ENCODE measurements around the genes PPIAL4G, H2AC19, SF3B4 and VPS45.

GRCh38 chr1:147624722-147625435, 45.4 kb downstream of the ACP6 start:
- PRO-cap = no peak

DNA sequence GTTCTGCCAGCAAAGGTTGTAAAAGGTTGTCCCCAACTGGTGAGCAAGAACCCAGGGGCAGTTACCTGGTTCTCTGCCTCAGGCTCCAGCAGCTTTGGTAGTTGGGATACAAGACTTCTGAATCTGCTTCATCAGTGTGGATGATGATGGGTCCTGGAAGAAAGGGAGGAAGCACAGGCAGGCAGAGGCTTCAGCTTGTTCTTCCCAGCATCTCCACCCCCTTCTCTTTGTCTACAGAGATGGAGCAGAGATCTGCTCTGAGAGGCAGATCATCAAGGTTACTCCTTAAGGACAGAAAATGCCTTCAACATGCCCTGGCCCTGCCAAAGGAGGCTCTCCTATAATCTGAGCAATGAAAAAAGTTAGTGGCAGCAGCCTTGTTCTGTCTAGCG, 15.2 kb downstream of the ACP6 start:
- PRO-cap = no peak

- PRO-cap = no peak
These were observed 42.6 kb downstream of the GJA5 start for GRCh38 chr1:147717649-147718289.

DNA sequence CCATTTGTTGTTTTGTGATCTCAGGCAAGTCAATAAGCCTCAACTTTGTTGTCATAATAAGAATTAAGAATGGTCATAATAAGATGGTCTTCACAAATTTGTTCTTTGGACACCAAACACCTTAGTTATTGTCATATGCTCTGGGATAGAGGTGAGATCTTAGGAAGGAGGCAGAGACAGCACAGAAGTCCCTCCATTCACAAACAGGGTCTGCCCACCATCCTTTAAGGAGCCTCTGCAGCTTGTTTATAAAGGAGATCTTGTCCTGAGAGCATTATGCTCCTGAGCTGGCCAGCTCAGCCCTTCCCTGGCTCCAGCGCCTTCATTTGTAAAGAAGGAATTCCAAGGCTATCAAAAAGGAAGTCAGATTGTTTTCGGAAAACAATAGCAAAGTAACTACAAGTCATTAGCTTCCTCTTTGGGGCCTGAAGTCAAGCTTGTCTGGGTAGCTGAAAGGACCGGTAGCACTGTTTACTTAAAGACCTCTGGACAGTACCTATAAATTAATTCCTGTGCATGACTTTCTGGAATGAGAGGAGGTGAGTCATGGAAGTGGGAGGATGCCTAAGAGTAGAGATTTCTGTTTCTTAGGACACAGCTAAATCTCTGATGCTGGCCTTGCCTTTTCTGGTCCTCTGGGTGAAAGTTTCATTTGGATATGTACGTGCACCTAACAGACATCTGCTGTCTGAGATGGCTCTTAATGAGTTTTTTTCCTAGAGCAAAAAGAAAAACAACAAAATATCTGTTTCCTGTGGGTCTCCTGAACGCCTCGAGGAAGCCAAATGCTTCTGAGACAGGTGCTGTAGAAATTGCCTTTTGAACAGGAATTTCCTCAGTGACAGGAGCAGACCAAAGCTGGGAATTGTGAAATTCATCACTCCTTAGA, 20.7 kb upstream of the GJA5 start:
- PRO-cap = no peak

GRCh38 chr1:148317152-148318009, 165.3 kb upstream of the NBPF11 start:
- PRO-cap = bidirectional peak, plus-strand start at chr1:148317589, minus-strand start at chr1:148317492

- PRO-cap = no peak
These were observed at the start of gene PPIAL4G for GRCh38 chr1:148483099-148483349. PPIAL4G (minus strand) TSS chr1:148483302.

GRCh38 chr1:148528705-148529069, 45.6 kb upstream of the PPIAL4G start:
- PRO-cap = bidirectional peak, plus-strand start at chr1:148528921, minus-strand start at chr1:148528807

- PRO-cap = no peak
These were observed 107.1 kb downstream of the PDE4DIP start for GRCh38 chr1:148951350-148951651.

GRCh38 chr1:149176512-149177371, 73.4 kb upstream of the NBPF9 start:
- PRO-cap = bidirectional peak, plus-strand start at chr1:149176618, minus-strand start at chr1:149176655; bidirectional peak, plus-strand start at chr1:149177070, minus-strand start at chr1:149176856

- PRO-cap = no peak
These were observed 50.0 kb downstream of the PPIAL4C start for GRCh38 chr1:149633536-149634204.

DNA sequence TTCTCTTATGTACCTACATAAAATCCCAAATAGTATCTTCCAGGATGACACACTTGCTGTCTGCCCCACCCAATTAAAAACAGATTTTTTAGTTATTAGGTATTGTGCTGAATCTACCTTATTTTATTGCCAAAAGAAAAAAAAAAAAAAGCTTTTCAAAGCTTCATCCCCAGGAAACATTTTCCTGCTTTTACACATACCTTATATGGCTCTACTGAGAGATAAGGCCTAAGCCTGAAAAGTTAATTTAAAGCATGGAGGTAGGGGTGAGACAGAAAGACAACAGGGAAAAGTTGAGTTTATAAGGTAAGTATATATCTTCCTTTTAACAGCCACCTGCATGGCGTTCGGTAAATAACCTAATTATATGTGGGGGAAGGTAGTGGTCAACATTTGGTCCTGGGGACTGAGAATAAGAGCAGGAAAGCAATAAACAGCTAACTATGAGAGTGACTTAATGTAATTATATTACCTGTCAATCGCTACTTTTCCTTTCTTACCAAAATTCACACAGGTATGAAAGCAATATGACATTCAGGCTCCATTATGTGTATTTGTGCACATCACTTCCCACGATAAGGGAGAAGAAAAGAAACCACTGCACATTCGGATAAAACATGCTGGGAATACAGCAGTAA, 2.2 kb upstream of the H2AC18 start:
- PRO-cap = no peak

- PRO-cap = bidirectional peak, plus-strand start at chr1:149851062, minus-strand start at chr1:149850850
These were observed at the start of gene H2AC19 for GRCh38 chr1:149850470-149851338. H2AC19 (plus strand) TSS chr1:149851061.

GRCh38 chr1:149885666-149886581, 558 bp downstream of the H2BC21 start:
- PRO-cap = bidirectional peak, plus-strand start at chr1:149885769, minus-strand start at chr1:149885354; bidirectional peak, plus-strand start at chr1:149885974, minus-strand start at chr1:149885891; bidirectional peak, plus-strand start at chr1:149886244, minus-strand start at chr1:149886312

- PRO-cap = bidirectional peak, plus-strand start at chr1:149888212, minus-strand start at chr1:149887965; bidirectional peak, plus-strand start at chr1:149888661, minus-strand start at chr1:149888356
These were observed 427 bp upstream of the H2AC21 start for GRCh38 chr1:149888096-149888688.

DNA sequence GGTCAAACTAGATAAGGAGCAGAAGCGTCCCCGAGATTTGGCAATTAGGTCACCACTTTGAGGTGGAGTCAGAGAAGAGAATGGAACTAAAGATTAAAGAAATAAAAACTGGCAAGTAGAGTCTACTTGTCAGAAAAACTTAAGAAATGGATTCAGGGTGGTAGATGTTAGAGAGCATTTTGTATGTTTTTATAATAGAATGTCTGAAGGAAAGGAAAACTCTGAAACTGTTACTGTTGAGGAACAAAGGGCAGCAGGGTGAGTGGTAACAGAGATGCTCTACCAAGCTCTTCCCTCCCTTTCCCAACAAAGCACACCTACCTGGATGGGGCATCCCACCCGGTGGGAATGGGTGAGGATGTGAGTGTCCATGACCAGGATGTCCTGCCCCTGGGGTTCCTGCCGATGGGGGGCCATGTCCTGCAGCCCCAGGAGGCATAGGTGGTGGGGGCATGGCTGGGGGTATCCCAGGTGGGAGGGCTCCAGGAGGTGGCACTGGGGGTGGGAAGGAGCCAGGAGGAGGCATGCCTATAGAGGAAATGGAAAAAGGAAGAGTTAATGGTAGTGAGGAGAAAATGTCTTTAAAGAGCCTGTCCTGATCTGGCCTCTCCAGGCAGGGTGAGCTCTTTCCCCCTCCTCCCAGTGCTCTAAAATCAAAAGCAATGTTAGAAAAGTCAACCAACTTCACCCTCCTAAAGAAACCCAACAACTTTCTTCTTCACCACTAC, 1.9 kb downstream of the SF3B4 start:
- PRO-cap = no peak

- PRO-cap = bidirectional peak, plus-strand start at chr1:149927917, minus-strand start at chr1:149927782
These were observed at the start of gene SF3B4 for GRCh38 chr1:149927559-149928078. SF3B4 (minus strand) TSS chr1:149927803.

DNA sequence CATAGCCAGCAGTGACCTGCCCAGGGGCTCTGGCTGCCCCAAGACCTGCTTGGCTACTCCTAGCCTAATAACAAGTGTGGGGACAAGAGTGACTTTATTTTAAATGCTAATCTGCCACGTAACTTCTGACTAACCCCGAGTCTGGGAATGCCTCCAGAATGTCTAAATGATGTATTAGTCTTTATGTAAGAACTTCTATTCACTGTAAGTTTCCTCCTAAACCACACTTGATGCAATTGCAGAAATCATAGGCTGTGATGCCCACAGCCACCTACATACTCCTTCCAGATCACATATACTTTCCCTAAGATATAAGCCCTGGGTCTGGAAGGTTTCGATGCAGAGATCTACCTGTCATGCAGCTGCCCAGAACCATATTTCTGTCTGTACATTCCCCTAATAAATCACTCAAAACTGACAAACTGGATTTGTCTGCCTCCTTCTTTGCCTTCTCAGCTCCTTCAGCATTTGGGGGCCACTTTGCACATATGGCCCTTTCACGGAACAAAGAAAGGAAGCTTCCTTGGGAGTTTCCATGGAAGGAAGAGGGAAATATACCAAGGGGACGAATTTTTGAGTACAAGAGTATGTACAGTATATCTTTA, 5.8 kb upstream of the VPS45 start:
- PRO-cap = no peak

- PRO-cap = bidirectional peak, plus-strand start at chr1:150067322, minus-strand start at chr1:150067127; bidirectional peak, plus-strand start at chr1:150067858, minus-strand start at chr1:150067572
These were observed at the start of gene VPS45 for GRCh38 chr1:150067064-150068231. VPS45 (plus strand) TSS chr1:150067776.

GRCh38 chr1:150154440-150154772, 4.7 kb downstream of the PLEKHO1 start:
- PRO-cap = no peak

GRCh38 chr1:150165314-150165678, 15.6 kb downstream of the PLEKHO1 start:
- PRO-cap = no peak